A375 (cell line): ENCODE measurements around a stretch of chr6.

GRCh38 chr6:106141426-106142237 is 55.5 kb downstream of the PRDM1 start:
- RAMPAGE, long total RNA, result no peak

GRCh38 chr6:106509290-106509932 is 119.9 kb downstream of the RTN4IP1 start:
- RAMPAGE, long total RNA, result no peak

- RAMPAGE, long total RNA, result no peak
Observed at GRCh38 chr6:106510995-106511223, 118.4 kb downstream of the RTN4IP1 start.

GRCh38 chr6:106512040-106512383 is 117.3 kb downstream of the RTN4IP1 start:
- RAMPAGE, long total RNA, result no peak

DNA sequence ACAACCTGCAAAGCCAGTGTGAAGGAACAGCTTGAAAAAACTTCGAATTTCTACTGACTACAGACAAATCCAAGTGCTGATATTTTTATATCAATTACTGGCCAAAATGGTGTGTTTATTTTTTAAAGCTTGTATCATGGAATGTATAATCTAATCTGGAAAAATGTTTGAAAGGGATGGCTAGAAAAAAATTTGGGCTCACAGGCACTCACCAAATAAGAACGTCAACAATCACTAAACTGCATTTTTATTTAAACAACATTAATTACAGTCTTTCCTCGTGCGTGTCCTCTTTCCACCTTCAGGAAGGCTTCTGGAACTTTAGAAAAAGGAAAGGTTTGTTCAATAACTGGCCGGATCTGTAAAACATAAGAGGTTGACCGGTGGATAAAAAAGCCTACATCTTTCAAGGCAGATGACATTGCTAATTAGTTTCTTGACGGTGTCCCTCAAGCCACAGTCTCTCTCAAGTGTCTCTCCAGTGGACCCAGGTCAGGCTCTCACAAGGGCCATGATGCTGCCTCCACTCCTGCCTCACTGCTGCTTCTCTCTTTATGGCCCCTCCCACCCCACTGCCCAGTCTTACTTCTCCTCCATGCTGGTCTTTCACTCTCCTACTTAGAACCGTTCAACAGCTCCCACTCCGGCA is 57.4 kb downstream of the RTN4IP1 start:
- RAMPAGE, long total RNA, result no peak

GRCh38 chr6:106703057-106703819 is 73.9 kb downstream of the QRSL1 start:
- RAMPAGE, long total RNA, result no peak

GRCh38 chr6:106715304-106715503 is 85.8 kb downstream of the QRSL1 start:
- RAMPAGE, long total RNA, result no peak

GRCh38 chr6:106797070-106797611 is 167.8 kb downstream of the QRSL1 start:
- RAMPAGE, long total RNA, result no peak

GRCh38 chr6:106858479-106859272 is 115.9 kb downstream of the CD24 start:
- RAMPAGE, long total RNA, result no peak

DNA sequence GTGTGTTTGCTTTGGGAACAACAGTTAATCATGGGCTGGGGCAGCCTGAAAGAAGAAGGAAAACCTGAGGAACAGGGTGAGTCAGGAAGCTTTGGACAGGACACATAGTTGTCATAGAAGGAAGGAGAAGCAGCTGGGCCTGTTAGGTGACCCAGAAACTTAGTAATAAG is 61.4 kb downstream of the CD24 start:
- RAMPAGE, long total RNA, result no peak

DNA sequence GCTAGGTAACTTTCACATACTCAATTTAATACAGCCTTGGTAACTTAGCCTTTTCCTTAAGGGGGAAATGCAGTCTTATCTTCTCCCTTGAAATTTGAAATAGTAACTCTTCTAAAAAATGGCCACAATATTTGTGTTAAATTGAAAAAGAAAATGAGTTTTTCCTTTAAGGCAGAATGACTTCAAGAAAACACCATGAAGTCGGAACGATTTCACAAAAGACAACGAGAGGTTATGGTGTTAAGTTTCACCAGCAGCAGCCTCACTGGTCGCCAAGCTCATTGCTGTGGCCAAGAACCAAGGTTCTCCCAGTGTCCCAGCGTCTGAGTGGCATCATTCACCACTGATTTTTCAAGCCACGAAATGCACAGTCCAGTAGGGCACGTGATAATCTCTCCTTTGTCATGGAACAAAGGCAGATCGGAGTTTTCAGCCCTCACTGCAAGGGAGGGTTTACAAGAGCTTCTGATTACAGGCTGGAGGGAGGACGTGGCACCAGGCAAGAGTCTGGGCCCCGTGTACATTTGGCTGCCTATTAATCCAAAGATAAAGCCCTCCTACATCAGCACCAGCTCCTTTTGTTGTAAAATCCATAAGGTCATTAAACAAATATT is 2.1 kb downstream of the CD24 start:
- RAMPAGE, long total RNA, result no peak

DNA sequence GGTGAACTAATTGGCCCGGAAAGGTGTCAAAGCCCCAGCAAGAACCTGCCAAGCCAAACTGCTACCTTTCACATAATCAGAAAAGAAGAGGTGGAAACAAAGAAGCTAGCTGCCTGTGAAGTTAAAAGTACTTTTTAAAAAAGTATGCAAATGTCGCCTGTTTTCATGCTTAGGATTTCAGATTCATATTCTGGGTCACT is 106.4 kb upstream of the BEND3 start:
- RAMPAGE, long total RNA, result no peak

DNA sequence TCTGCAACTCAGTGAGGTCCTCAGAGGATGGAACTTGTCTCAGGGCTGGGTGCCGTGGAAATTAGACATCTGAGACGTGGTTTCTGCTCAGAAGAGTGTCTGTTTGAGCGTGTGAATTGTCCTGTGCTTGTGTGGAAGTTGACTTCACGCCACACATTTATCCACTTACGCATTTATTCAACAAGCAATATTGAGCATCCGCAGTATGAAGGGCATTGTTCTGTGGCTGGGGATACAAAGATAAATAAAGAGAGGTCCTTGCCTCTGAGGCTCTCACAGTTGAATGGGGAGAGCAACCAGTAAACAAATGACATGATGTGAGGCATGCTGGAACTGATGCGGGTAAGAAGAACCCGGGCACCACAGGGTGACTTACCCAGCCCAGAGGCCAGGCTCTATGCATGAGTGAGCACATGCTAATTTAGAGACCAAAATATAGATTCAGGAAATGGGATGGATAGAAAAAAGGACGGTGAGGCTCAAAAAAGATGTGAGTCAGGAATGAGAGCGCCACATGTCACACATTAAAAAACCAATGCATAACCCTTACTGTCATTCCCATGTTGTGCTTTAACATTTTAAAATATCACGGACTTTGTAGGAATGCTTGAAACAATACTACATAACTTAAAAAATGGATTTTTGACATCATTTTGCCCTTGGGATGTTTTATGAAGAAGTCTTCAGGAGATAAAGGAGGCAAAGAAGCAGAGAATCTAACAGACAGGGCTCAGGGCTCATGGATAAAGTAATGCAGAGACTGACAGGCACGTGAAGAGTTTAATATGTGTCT is 60.5 kb downstream of the SOBP start:
- RAMPAGE, long total RNA, result no peak

DNA sequence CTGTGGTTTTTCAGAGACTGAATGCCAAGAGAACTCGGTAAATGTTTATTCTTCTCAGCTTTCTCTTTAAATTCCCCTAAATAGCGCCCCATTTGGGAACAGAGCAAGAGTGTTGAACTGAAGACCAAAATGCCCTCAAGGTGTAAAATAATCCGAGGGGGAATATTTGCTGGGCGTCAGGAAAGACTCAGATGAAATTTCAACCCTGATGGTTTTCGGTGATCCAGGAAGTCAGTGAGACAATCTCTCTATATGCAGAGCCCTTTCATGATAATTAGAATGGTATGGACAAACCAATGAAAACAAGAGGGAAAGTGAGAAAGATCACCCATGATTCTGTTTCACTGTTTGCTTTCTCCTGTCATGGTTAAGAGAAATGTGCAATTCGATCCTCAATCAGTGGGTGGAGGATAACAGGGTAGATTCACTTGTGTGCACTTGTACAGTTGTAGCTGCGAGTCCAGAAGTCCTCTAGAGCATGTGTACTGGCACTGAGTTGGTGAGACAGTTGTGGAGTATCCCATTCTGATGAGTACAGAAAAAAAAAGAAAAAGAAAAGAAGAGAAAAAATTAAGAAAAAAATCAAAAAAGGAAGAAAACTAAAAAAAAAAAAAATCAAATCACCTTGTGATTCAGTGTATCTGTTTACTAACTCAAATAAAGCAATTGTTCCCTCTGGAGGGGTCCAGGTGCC is 165.0 kb downstream of the SCML4 start:
- RAMPAGE, long total RNA, result no peak

- RAMPAGE, long total RNA, result no peak
Observed at GRCh38 chr6:107730695-107731353, 93.3 kb downstream of the SCML4 start.

GRCh38 chr6:107882873-107883401 is 58.8 kb upstream of the SCML4 start:
- RAMPAGE, long total RNA, result no peak

DNA sequence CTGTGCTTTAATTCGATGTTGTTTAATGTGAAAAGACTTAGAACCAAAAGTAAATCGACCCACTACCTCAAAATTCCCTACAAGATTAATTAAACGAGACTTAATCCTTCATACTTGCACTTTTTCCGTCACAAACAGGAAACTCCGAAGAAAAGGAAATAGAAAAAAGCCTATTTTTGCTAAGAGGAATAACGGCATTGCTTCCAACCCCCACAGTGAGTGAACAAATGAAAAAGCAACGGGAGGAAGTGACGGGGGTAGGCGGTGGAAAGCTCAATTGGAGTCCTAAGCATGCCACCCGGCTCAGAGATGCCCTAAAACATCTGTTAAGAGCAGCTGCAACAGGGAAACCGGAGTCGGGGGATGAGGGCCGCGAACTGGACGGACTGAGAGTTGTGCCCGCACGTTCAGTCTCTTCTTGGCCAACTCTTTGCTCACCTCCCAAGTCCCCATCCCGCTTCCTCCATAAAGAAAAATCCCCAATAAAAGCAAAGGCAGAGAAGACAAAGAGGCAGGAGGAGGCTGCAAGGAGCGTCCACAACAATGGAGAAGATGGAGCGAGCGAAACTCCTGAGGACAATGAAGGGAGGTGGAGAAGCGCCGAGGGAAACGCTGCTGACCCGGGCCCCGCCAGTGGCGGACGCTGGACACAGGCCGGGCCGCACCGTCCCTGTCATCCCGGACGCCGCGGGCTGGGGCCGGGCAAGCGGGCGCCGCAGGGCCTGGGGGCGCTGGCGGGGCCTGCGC is 727 bp downstream of the SEC63 start:
- RAMPAGE, long total RNA, result no peak

DNA sequence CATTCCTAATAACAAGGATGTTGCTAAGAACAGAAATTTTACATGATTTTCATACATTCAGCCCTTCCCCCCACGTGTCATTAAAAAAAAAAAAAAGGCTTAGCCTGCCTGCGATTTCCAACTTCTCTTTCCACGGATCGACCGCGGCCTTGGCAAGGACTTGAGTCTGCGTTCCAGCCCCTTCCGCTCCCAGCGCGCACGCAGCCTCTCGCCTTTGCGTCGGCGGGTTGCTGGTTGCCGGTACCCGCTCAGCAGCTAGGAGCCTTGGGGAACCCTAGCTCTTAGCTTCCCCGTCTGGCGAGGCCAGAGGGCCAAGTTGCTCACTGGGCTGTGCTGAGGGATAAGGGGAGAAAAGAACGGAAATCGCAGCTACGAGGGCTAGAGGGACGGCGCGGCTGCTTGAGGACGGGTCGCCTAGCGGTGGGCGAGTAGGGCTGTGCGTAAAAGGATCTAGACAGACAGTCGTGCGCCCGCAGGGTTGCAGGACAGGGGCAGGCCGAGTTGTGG is 40.3 kb upstream of the OSTM1 start:
- RAMPAGE, long total RNA, result no peak

DNA sequence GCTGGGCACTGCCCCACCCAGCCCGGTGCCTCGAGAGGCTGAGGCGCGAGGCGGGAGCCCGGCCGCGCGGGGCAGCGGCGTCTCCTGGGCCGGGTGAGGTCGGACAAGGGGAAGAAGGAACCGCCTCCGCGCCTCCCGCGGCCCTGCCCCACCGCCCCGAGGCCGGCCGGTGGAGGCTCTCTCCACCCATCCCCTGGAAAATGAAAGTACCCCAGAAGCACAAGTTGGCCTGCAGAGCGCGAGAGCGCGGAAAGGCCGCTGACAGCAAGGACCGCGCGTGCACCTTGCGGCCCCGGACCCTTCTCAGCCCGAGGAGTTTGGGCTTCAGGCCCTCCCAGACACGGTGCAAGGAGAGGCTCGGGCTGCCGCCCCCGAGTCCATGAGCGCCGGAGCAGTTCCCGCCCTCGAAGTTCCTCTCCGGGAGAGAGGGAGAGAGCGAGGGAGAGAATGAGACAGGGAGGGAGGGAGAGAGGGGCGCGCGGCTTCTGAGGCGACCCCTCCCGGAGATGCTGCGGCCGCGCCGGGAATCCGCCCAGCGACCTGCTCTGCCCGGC is 43.2 kb upstream of the OSTM1 start:
- RAMPAGE, long total RNA, result no peak

DNA sequence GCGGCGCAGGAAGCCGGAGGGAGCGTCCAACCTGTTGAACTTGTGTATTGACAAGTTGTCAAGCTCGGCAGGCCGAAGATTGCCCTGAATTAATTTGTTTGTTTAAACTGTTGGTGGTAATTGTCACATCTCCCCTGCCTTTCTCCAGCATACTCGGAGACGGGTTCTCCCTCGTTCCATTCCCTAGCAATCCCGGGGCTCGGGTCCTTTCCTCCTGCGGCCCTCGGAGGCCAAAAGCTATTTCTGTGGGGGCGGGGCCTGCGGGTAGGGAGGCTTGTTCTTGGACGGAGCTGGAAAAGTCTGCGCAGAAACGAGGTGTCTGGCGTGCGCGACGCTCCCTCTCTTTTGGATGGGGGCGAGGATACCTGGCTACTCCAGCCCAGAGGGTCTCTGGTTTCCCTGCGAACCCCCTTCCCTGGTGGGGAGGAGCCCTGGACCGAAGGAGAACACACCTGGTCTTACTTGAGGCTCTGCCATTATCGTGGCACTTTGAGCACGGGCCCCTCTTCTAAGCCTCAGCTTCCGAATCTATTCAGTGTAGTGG is 10.0 kb downstream of the NR2E1 start:
- RAMPAGE, long total RNA, result no peak